ENCODE measurements around the gene SLITRK6.

DNA sequence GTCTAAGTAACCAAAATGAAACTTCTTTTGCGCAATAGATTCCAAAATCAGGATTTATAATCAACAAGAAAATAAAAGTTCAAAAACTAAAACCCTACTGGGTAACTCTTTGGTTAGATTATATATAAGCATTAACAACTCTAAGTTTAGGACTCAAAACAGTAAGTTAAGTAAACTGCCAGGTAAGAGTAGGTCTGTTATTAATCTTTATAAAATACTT, 2.5 kb downstream of the KCTD12 start:
- PRO-cap: no peak

- PRO-cap: no peak
Observed at GRCh38 chr13:77013194-77013915, 13.6 kb downstream of the FBXL3 start.

DNA sequence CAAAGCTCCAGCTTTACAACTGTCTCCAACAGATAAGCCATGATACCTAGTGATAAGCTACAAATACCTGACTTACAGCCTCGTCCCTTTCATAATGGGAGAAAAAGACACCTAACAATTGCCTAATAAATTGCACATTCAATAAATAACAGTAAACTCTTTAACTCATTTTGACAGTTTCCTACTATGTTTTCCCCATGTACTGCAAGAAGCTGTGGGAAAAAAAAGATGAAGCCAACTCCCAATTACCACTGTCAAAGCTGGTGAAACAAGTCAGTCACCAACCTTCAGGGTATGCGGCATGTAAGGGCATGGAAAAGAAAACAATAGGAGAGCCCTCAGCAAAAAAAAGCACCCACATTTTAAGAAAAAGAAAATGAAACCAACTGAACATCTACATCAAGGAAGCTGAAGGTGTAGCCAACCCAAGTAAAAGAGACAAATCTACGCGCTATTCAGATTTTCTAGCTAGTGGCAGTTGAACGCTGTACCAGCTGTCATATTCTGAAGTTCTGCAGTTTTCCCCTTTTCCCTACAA, 1.7 kb downstream of the MYCBP2 start:
- PRO-cap: no peak

DNA sequence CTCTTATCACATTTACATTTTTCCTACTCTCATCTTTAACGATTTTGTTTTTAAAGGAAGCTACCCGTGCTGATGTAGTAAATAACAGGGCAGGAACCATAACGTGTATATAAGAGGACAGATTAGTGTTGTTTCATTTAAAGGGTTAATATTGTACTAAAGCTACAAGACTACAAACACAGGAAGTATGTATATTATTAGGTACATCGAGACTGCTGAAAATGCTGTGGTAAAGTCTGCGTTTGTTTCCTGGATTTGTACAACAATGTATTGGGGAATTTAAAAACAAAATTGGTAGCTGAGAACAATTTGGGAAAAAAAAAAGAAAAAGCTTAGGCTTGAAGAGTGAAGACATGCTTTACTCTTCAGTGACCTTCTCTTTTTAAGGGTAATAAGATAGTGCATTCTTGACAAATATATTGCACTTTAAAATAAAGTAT, 3.3 kb upstream of the MYCBP2 start:
- PRO-cap: no peak

- PRO-cap: no peak
Observed at GRCh38 chr13:77767272-77768086, 70.0 kb downstream of the SLAIN1 start.

DNA sequence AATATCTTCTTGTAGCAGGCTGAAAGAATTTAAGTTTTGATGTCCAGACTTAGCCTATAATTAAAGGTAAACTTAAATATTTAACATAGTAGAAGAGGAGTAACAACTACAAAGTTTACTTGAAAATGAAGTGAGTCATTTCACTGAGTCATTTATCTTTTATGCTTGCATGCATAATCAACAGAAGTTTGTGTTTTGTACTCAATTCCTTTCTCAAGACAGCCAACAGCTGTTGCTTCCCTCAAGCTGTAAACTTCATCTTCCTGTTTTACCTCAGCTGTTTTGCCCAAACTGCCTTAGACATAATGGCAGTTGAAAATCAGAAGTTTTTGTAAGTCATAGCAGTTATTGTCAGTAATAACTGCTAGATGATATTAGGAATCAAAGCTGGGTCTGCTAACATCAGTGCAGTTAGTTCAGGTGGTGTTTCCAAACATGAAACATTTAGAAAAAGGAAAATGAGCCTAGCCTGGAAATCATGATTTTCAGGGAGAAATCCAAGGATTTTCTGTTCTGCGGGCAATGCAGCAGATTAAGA, 57.9 kb downstream of the EDNRB start:
- PRO-cap: no peak

DNA sequence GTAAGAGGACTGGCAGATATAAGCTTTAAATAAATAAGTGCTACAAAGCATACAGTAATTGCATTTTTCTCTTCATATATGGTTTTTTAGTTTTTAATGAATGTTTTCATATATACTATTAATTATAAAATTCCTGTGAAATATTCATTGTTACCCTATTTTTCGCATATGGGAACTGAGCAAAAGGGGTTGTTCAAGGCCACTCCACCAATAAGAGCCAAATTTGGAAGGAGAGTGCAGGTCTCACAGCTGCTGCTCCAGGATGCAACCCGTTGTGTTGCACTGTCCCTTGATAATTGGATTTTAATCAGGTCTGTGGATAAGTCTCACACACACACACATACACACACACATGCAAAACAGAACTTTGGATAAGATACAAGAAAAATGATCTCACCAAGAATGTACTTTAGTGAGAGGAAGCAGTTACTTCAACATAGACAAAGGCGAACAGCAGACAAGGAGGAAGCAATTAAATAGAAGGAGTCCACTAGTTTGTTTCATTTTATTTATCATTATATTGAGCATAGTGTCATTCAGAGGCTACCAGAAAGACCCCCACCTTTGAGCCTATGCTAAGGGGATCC, 127.2 kb upstream of the EDNRB start:
- PRO-cap: no peak

- PRO-cap: no peak
Observed at GRCh38 chr13:78595795-78596740, 7.3 kb downstream of the POU4F1 start.

DNA sequence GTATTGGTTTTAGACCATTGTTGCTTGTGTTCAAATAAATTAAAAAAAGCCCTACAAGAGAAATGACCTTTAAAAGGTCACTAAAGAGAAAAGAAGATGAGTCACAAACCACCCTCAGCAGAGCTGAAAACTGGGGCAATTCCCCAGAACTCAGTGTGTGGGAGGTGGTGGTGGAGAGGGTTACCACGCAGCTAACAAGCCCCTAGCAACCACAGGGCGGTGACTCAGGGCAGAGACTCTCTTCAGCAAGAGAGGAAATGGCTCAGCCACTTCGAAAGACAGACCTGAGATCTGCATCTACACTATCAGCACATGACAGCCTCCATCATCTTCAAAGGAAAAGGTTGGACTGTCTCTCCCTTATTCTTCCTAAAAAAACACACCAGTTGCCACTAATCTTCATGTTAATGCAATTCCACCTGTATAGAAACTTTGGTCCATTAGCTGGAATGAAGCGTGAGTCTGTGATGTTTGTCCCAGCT, 29.4 kb upstream of the NDFIP2 start:
- PRO-cap: no peak

DNA sequence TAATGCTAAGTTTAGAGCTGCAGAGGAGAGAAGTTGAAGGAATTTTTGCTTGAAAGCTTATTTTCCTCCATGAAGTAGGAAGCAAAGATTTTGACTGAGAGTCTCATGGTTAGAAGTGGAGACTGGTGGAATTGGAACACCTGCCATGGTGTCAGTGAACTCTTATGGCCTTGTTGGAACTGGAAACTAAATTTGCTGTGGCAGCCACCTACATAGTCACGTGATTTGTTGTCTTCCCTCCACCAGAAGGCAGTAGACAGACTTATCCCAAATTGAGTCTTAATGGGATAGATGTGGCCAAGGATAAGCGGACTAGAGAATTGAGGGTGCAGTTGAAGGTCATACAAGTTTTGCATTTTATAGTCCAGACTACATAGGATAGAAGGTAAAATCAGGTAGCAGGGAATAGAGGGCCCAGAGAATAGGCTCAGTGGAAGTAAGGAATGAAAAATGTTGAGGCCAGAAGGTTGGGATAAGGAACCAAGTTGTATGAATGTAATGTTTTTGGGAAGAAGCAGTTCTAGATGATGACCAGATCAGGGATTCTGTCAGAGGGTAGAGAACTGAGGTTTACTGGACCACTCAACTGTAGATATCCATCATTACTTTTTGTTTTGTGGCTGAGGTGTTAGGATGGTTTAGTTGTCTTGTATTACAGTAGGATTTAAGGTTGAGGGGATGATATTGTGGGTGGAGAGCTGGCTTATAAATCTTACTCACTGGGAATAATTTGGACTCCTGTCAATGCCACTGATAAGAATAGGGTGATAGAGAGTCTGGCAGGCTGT, 22.3 kb downstream of the NDFIP2 start:
- PRO-cap: no peak

DNA sequence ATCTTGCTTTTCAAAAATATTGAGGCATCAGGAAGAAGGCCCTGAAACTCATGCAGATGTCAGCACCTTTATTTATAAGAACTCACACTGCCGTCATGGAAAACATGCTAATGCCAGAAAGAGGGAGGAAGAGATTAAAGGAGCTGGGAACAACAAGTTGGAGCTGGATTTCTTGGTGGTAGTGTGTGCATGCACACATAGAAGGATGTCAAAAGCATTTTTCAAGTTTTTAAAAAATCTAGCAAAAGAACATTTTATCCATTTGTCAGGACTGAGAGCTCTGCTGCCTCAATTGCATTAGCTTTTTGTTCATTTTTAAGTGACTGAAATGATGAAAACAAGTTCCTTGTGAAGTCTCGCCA, 342.5 kb downstream of the SPRY2 start:
- PRO-cap: no peak

GRCh38 chr13:80305838-80306137, 35.1 kb downstream of the SPRY2 start:
- PRO-cap: no peak

GRCh38 chr13:80341225-80342138, 556 bp upstream of the SPRY2 start:
- PRO-cap: bidirectional peak, plus-strand start at chr13:80341596, minus-strand start at chr13:80341126

GRCh38 chr13:80359785-80360304, 18.9 kb upstream of the SPRY2 start:
- PRO-cap: no peak

- PRO-cap: no peak
Observed at GRCh38 chr13:80654511-80654906, 313.6 kb upstream of the SPRY2 start.

- PRO-cap: no peak
Observed at GRCh38 chr13:80654907-80655317, 314.0 kb upstream of the SPRY2 start.

DNA sequence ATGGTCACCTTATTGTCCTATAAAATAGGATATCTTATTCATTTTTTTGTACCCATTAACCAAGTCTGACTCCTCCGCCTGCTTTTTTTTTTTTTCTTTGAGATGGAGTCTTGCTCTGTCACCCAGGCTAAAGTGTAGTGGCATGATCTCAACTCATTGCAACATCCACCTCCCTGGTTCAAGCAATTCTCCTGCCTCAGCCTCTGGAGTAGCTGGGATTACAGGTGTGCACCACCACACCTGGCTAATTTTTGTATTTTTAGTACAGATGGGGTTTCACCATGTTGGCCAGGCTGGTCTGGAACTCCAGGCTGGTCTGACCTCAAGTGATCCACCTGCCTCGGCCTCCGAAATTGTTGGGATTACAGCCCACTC, 329.8 kb upstream of the SPRY2 start:
- PRO-cap: no peak

DNA sequence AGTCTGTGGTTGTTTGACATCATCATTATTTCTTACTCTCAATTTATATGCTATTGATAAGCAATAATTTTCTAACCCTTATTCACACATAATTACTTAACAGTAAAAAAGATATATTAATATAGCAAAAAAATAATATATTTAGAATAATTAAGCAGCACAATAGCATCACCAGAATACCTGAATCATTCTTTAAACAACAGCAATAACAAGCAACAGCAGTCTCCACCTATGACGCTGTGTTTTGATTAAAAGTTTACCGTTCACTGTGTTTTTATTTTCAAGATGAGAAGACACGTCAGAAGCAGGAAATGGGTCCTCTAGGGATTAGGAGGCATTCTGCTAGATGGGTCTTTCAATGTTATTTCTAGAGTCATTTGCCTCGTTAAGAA, 628.4 kb upstream of the SPRY2 start:
- PRO-cap: no peak

DNA sequence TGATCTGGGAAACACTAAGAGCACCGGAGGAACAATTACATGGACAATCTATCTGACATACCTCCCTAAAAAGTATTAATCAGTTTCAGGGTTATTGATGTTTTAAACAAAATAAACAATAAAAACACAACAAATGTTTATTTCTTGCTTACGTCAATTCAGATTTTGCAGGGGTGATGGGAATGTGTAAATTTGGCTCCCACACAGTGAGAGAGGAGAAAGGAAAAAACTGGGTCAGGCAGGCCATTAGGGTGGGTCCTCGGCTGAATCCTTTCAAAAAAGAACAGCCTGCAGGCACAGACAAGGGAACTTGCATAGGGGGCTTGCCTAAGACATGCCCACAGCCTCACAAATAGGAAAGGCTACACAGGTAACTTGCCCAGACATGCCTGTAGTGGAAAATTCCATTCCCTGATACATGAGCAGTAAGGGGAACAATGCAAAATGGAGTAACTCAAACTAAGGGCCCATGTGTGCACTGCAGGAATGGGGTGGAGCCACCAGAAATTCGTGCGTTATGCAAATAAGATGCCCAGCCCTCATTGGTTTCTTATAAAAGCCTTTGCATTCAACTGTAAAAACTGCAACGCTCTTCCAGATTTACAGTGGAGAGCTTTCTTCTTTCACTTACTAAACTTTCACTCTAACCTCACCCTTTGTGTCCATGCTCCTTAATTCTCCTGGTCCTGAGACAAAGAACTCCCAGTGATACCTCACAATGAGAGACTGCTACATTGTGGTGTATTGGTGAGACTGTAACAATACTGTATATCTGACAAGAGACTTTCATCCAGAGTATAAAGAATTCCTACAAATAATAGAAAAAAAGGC, 59.4 kb upstream of the SLITRK1 start:
- PRO-cap: no peak

DNA sequence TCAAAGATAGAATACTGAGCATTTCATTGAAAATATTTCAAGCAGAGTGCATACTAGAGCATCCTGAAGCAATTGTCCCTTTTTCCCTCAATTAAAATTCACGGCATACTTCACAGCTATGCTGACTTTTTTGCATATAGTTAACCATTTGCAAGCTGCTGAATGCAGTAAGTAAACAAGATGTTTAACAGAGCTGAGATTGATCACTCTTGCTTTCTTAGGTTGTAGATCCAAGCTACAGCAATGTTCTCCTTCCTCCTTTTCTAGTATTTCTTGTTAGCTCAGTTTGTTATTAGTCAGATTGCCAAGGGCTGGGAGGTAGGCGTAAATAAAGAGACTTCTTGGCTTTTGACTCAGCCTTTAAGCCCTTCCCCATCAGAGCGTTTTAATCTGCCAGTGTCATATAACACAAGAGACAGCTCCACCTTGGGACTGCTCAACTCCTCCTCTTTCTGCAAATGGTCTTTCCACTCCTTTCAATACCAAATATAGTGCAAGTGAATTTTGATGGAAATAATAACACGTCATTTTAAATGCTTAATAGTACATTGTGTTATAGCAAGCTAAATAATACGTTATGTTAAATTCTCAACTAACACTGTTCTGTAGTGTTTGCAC, at the start of gene SLITRK6:
TSS of gene SLITRK6 (minus strand) at position 336 of the 618 bp plus-strand sequence.
- PRO-cap: no peak

Data from ascending aorta (tissue), 1 donor.